GM23248 (cell line): ENCODE measurements around a stretch of chr21.

DNA sequence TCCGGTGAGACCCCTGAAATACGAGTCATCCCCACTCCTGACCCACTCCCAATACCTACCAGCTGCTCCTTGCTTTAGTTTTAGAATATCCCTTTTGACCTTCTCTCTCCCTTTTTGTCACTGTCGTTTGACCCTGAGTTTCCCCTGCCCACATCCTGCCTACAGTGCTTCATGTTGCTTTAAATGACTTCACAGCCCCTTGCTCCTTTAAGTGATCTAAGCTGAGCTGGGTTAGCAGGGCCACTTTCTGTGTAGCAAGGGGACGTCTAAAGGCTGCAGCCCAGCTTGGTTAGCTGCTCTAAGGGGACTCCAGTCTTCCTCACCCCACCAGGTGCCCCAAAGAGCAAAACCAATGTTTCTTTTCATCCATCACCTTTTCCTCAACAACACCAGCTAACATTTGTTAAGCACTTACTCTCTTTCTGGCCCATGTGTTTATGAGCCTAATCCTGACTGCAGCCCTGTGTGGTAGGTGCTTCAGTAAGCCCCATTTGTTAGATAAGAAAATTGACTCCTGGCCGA, 125.5 kb downstream of the MRPS6 start:
- RAMPAGE, long total RNA: no peak

DNA sequence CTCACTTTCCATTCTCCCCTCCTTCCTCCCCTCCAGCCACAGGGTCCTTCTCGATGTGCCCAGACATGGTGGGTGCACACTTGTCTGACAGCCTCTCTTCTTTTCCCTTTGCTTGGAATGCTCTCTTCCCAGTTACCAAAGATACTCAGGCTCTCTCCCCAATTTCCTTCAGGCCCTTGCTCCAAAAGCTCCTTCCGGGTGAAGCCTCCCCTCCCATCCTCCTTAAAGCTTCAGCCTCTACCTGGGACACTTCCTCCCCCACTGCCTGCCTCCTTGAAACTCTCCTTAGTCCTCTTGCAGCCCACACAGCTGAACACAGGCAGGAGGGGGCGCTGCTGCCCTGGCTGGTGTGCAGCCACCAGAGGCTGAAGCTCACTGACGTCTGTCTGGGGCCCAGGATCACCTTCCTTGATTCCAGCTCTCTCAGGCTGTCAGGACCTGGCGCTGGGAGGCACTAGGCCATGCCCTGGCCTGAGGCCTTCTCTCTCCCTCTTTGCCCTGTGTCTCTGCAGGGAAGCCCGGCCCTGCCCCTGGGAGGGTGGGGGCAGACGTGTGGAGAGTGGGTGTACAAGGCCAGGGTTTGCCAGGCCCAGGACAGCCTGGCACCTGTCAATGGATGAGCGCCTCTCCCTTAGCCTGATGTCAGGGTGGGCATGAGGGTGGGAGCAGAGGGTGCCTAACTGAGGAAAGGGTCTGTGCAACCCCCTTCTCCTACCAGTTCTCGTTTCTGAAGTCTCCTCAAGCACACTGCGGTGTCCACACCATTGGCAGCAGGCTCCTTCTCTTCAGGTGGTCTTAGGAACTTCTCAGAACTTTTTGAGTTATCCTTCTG, 1.4 kb downstream of the KCNE1 start:
- RAMPAGE, long total RNA: no peak

GRCh38 chr21:34520156-34520686, 8.2 kb upstream of the KCNE1 start:
- RAMPAGE, long total RNA: no peak

GRCh38 chr21:34520687-34521462, 8.9 kb upstream of the KCNE1 start:
- RAMPAGE, long total RNA: no peak

- RAMPAGE, long total RNA: no peak
Observed at GRCh38 chr21:34524196-34524612, 12.2 kb upstream of the KCNE1 start.

DNA sequence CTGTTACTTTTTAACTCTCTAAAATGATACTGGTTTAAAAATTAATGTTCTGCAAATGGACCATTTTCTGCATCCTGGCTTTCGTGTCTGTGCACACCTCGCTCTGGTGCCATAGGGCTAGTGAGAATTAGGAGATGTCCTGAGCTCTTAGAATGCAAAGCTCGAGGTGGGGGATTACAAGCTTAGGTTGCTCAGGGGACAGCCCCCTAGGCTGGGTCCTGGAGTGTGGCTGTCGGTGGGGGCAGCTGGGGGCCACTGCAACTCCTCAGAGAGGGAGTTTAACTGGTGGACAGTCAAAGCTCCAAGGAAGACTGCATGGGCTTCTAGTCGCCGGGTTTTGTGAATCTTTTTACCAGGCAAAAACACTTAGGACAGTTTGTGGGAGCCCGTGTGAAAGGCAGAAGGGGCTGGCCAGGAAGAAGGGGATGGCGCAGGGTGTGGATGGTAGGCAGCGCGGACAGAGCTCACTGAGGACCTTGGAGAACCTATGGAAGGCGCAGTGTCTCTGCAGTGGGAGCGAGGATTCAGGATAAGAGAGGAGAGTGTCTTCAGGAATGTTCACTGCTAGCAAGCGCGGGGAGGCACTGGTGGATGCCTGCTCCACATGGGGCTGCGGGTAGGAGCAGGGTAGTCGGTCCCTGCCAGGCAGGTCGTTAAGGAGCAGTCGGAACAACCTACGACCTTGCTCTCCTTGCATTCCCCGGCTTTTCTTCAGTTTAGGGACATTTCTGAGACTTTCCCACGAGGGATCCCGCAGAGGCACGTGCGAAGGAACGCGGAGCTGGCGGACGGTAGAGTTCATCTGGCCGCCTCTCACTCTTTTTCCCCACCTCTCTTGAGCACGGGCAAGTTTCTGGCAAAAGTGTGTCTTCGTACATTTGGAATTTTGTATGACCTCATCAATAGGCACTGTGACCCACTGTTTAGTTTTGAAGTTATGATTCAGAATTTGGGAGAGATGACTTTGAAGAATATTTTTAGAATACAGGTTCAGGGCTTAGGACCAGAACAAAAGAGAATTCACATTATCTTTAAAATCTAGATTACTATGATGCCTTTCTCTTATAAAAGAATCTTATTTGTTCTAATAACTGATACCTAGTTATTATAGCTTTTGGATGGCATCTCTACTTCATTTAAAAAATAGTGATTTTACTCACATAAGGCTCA, 13.0 kb upstream of the KCNE1 start:
- RAMPAGE, long total RNA: no peak

DNA sequence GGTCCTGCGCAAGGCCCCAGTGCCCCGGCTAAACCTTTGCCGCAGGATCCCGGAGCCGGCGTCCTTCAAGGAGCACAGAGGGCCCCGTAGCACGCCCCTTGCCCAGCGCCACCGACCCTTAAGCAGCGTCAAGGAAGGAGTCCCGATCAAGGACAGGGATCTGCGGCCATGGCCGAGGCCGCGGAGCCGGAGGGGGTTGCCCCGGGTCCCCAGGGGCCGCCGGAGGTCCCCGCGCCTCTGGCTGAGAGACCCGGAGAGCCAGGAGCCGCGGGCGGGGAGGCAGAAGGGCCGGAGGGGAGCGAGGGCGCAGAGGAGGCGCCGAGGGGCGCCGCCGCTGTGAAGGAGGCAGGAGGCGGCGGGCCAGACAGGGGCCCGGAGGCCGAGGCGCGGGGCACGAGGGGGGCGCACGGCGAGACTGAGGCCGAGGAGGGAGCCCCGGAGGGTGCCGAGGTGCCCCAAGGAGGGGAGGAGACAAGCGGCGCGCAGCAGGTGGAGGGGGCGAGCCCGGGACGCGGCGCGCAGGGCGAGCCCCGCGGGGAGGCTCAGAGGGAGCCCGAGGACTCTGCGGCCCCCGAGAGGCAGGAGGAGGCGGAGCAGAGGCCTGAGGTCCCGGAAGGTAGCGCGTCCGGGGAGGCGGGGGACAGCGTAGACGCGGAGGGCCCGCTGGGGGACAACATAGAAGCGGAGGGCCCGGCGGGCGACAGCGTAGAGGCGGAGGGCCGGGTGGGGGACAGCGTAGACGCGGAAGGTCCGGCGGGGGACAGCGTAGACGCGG, 614 bp downstream of the CLIC6 start:
- RAMPAGE, long total RNA: no peak

- RAMPAGE, long total RNA: no peak
Observed at GRCh38 chr21:34697725-34698527, 29.1 kb downstream of the CLIC6 start.

GRCh38 chr21:34792073-34792676, 123.4 kb downstream of the CLIC6 start:
- RAMPAGE, long total RNA: no peak

DNA sequence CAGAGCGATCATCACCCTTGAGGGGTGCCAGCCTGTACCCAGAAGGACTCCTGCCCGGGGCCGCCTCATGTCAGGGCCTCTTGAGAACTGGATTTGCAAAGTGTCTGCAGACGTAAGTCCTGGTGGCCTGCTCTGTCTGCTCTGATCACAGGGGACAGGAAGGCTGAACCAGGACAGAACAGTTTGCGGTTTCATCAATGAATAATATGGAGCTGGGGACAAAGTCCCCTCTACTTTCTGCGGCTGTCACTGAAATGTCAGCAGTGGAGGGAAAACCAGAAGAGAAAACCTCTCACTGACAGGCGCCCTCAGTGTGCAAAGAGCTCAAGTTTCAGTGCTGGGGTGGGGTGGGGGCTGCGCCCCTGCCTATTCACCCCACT, 149.0 kb downstream of the CLIC6 start:
- RAMPAGE, long total RNA: no peak

- RAMPAGE, long total RNA: no peak
Observed at GRCh38 chr21:34865448-34866123, 183.5 kb downstream of the RUNX1 start.

GRCh38 chr21:34870906-34871820, 177.9 kb downstream of the RUNX1 start:
- RAMPAGE, long total RNA: no peak

DNA sequence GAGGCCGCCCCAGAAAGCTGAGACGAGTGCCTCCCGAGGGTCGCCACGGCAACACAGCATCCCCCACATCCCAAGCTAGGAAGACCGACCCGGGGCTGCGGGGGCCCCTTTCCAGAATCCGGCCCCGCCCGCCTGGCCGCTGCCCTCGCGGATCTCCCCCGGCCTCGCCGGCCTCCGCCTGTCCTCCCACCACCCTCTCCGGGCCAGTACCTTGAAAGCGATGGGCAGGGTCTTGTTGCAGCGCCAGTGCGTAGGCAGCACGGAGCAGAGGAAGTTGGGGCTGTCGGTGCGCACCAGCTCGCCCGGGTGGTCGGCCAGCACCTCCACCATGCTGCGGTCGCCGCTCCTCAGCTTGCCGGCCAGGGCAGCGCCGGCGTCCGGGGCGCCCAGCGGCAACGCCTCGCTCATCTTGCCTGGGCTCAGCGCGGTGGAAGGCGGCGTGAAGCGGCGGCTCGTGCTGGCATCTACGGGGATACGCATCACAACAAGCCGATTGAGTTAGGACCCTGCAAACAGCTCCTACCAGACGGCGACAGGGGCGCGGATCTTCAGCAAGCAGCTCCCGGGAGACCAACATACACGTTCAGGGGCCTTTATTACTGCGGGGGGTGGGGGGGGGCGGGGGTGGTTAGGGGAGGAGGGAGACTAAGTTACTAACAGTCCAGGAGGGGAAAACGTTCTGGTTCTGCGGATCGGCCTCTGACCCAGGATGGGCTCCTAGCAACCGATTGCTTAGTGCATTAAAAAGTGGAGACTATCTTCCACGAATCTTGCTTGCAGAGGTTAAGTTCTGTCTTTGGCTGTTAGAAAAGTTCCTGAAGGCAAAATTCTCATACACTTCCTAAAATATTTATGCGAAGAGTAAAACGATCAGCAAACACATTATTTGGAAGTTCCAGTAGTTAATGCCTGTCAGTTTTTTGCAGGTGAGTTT, 162.2 kb downstream of the RUNX1 start:
- RAMPAGE, long total RNA: no peak

DNA sequence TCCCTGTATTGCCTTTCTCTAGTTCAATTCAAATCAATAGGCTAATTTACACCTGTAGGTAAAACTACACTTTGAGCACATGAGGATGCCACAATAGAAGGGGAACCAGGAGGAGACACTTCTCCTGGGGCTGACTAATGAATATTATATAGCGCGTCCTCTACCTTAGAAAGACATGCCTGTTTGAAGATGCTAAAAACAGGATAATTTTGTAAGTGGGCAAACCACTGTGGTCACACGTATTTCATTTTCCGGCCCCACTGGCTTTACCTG, 963 bp upstream of the RUNX1 start:
- RAMPAGE, long total RNA: no peak

GRCh38 chr21:35208843-35209585, 159.9 kb upstream of the RUNX1 start:
- RAMPAGE, long total RNA: no peak

- RAMPAGE, long total RNA: no peak
Observed at GRCh38 chr21:35922562-35923120, 137.7 kb downstream of the SETD4 start.

DNA sequence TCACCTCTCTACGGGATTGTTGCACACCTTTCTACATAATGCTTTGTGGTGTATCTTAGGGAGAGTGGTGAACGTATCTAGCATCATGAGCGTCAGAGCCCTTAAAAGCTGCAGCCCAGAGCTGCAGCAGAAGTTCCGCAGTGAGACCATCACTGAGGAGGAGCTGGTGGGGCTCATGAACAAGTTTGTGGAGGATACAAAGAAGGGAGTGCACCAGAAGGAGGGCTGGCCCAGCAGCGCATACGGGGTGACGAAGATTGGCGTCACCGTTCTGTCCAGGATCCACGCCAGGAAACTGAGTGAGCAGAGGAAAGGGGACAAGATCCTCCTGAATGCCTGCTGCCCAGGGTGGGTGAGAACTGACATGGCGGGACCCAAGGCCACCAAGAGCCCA, 2.6 kb downstream of the CBR1 start:
- RAMPAGE, long total RNA: no peak

DNA sequence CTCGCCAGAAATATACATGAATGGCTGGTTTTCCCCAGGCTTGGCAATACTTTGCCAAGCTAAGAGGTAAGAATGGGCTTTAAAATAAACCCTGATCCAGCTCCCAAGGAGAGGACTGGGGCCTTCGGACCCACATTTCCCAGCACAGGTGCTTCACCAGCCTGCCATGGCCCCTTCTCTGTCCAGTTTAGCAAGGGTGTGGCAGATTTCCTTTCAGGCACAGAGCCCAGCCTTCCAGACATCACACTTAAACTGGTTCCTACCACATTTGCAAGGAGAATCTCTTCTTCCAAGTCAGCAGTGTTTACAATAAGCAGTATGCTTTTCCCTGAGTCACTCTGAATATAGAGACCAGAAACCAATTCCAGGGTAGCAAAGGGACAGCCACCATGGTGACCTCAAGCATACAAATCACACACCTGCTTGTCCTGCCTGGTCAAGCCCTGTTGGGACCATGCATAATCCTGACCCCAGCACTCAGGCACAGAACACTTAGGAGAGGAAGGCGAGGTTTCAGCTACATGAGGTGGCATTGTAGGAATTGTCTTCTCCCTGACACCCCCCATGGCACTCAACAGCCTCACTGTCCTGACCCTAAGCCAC, 8.7 kb upstream of the CBR3 start:
- RAMPAGE, long total RNA: no peak

DNA sequence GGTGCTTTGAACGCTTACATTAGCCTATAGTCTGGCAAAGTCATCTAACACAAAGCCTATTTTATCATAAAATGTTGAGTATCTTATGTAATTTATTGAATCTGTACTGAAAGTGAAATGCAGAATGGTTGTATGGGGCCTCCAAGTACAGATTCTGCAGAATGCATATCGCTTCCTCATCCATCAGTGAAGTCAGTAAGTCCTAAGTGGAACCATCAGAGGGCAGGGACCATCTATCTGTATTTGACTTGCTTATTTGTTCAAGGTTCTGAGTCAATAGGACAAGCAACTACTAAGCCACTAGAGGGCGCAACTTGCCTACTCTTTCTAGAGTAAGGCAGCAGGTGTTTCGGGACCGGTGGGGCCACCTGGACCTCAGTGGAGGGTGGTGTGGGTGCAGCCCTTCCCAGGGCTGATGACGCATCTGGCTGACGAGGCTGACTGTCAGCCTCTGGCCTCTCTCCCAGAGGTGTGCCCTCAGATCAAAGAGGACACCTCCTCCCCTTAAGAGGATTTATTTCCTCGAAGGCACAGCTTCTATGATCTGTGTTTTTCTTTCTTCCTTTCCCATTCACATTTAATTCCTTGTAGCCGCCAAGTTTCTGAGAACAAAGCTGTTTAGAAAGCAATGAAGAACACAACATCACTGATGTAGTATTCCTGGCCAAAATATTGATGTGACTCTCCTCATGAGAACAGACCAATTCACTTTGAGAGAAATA, 6.6 kb downstream of the CBR3 start:
- RAMPAGE, long total RNA: no peak

- RAMPAGE, long total RNA: no peak
Observed at GRCh38 chr21:36159428-36159986, 2.9 kb downstream of the DOP1B start.